Glomerular endothelial cell (primary cell): ENCODE results near the genes ABCB7 and PGAM4.

DNA sequence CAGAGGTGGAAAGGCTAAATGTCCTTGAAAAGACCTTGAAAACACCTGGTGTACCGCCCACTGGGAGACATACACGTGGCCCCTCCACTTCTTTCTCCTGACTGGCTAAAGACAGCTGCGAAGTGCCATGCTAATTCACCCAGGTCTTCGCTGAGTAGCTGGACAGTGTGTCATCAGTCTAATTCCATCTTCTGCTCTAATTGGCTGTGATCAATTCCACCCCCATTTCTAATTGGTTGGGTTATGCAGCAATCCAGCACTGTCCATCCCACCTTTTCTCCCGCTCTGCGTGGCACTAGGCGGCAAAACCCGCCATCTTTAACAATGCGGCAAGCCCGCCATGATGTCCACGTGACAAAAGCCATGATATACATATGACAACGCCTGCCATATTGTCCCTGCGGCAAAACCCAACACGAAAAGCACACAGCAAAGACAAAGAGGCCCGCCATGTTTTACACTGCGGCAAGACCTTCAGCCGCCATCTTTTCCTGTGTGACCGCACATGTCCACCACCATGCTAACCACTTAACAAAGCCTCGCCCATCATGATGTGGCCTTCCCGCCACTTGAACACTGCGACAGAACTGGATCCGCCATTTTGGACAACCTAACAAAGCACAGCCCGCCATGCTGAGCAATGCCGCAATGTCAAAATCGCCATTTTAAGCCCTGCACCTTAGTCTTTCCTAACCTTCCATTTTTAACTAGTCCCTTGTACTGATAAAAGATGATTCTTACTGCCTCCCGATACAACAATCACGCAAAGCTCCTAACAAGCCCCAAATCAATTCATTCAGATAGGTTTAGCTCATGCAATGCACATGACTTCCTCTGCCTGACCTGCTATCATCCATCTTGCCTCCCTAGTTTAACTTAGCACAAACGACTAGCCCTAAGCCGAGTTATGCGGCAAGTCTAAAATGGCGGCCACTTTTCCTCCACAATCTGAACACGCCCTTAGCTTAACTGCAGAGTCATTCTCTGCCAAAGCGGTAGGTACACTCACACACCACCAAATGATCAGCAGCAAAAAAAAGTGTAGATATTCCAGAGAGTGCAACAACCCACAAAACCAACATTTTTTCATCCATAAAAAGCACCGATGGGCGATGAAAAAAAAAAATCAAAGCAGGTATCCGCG is 288.3 kb downstream of the CHIC1 start:
- RAMPAGE, long total RNA: no peak

GRCh38 chrX:73917162-73917768 is 354.3 kb downstream of the CHIC1 start:
- RAMPAGE, long total RNA: no peak

GRCh38 chrX:74248899-74249521 is 55.0 kb upstream of the ZCCHC13 start:
- RAMPAGE, long total RNA: no peak

- RAMPAGE, long total RNA: no peak
Measured at GRCh38 chrX:74924418-74925180, 653 bp downstream of the NEXMIF start.

GRCh38 chrX:75155827-75156870 is at the start of gene ABCB7:
TSS of gene ABCB7 (minus strand) at chrX:75156283.
- RAMPAGE, long total RNA: start-site peak on the minus strand at chrX:75156270-75156284, 62 and 54 reads in 2 replicates

- RAMPAGE, long total RNA: no peak
Measured at GRCh38 chrX:75188696-75189192, 32.7 kb upstream of the ABCB7 start.

DNA sequence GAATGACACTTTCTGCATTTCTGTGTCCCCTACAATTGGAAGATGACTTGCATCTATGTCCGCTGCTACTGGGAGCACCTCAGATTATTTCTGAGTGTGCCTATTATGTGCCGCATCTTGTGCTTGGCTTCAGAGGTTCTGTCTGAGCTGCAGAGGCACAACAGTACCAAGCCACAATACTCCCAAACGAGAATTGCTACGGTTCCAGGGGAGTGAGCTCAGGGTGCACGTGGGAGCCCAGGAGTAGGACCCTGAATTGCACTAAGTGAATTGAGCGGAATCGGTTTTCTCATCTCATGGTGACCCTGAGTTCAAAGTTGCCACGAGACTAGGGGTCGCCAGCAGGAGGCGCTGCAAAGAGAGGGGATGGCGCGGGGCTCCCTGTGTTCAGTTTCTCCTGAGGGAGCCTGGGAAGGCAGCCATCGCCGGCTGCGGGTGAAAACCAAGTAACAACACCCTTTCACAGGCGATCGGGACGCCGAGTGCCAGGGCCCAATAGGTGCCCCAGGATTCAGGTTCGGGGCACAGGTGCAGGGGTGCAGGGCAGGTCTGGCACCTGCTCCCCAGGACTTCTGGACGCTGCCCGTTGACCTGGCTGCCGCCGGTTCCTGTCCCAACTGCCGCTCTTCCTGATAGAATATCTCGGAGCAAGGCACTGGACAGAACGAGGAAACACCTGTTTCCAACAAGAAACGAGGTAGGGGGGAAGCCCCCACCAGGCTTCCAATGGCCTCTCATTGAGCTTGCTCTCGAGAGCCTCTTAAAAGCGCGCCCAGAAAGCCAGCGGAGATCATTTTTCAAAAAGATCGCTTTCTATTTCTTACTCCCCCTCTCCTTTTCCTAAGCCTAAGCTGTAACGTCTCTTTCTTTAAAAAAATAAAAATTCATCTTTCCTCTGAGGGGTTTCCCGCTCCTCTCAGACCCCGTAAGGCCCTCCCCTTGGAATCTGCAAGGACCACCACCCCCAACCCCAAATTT is 1.1 kb upstream of the FGF16 start:
- RAMPAGE, long total RNA: no peak

- RAMPAGE, long total RNA: no peak
Measured at GRCh38 chrX:77682828-77683264, 103.2 kb downstream of the ATRX start.

GRCh38 chrX:77754799-77755527 is 31.1 kb downstream of the ATRX start:
- RAMPAGE, long total RNA: no peak

- RAMPAGE, long total RNA: no peak
Measured at GRCh38 chrX:77911501-77911700, 908 bp downstream of the ATP7A start.

DNA sequence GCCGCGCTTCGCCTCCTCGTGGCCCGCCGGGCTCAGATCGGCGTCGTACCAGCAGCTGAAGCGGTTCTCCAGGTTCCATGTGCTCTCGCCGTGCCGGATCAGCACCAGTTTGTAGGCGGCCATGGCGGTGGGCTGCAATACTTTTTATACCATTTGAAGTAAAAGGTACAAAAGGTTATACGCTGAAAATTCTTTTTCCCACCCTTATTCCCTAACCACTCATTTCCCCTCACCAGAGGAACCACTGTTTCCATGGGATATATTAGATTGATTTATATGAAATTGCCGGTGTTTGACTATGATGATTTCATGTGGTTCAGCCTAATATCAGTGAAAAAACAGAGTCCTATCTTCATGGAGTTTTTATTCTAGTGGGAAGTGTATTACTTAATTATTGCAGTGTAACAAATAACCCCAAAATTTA is at the start of gene PGAM4:
TSS of gene PGAM4 (minus strand) at position 123 of the 424 bp plus-strand sequence.
- RAMPAGE, long total RNA: no peak

DNA sequence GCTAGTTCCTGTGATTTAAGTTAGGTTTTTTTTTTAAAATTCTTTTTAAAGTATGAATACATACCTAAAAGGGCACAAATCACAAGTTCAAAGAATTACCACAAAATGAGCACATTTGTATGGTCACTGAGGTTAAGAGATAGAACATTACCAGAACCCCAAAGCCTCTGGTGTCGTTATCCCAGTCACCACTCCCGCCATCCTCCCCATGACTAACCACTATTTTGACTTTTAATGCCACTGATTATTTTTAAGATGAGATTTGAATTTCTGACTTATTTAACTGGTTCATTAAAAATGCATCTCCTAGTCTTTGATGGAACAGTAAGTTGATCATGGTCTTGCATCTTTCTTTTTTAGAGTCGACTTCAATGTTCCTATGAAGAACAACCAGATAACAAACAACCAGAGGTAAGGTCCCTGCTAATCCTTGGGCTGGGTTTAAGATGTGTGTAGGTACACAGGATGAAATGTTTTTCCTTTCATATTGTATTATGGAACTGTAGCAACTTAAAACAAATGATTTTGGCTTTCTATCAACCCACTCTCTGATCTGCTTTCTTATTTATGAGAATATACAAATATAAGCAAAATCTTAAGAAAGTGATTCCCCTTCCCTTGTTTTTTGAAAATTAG is 5.6 kb downstream of the PGK1 start:
- RAMPAGE, long total RNA: no peak

DNA sequence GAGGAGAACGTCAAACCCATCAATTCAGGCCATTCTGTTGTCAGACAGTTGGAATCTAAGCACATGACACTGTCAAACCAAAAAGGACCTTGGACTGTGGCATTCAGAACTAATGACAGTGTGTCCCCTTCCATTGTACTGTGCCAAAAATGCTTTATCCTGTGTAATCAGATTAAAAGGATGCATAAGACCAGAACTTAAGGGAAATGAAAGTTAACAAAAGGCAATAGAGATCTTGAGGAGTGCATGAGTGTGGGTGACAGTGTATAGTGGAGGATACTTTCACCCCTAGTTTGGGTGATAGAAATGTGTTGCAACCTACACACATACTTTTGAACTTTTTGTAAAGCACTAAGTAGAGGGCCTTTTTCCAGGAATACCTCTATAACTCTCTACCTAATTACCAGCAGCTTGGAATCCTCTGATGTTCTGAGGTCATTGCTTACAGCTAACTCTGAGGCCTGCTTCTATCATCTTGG is 4.5 kb downstream of the CYSLTR1 start:
- RAMPAGE, long total RNA: no peak

DNA sequence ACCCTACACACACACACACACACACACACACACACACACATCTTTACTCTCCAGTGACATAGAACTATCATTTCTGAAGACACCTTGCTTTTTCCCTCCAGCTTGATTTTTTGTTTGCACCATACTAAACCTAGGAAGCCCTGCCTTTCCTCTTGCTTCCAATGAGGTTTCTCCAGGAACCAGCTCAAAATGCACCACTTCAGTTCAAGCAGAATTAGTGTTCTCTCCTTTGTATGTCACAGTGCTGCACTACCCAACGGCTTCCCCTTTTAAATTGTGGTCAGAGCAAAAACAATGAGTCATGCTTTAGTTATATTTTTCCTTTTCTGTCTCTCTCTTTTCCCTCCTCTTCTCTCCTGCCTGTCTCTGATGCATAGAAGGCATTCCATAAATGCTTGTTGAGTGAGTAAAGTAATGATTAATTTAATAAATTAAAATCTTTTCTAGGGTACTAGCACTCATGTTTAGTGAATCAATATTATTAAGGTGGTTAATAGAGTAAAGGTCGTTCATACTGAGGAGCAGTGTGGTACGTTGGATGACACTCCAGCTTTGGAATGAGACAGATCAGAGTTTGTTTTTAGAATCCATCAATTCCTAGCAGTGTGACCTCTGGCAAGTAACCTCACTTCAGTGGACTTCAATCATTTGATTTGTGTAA is 5.9 kb downstream of the RTL3 start:
- RAMPAGE, long total RNA: no peak

DNA sequence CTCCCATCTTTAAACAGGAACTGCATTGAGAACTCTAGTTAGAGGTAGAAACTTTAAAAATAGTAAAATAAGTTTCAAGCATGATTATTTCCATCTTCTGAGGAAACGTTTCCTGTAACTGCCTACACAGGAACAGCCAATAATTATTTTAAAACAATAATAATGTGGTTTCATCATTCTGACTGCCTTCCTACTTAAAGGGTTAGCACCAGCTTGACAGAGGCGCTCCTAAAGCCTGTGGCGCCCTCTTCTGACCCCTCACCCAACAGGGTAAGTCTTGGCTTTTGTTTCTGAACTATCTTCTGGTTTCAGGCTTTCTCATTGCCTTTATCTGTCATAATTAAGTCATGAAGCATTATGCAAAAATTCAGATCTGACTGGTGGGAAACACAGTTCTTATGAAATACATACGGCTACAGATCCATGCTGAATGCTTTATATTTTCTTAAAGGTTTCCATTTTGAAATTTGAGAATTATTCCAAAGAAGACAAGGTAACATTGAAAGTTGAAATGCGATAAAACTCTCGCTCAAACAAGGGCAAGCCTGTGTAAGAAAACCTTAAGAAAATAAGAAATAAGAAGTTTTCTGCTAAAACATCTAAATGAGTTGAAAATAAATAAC is 96.7 kb downstream of the ITM2A start:
- RAMPAGE, long total RNA: no peak

- RAMPAGE, long total RNA: no peak
Measured at GRCh38 chrX:80808506-80809262, 993 bp downstream of the BRWD3 start.

- RAMPAGE, long total RNA: no peak
Measured at GRCh38 chrX:80810483-80810920, 825 bp upstream of the BRWD3 start.

GRCh38 chrX:81202727-81203439 is 981 bp downstream of the SH3BGRL start:
- RAMPAGE, long total RNA: no peak

DNA sequence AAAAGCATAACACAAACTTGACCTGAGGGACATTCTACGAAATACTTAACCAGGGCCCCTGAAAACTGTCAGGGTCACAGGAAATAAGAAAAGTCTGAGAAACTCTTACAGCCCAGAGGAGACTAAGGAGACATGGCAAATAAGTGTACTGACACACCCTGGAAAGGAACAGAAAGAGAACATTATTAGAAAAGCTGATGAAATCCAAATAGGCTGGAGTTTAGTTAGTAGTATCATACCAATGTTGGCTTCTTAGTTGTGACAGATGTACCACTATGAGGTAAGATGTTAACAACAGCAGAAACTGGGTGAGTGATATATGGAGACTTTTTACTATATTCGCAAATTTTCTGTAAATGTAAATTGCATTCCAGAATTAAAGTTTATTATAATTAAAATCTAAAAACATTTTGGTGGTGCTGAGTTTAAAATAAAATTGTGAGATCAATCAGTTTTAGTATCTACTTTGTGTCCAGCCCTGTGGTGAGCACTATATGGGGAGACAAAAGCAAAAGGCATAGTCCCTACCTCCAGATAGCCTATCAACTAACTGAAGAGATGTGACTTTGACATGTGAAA is 60.6 kb downstream of the SH3BGRL start:
- RAMPAGE, long total RNA: no peak

GRCh38 chrX:84740125-84740405 is 237.8 kb upstream of the HDX start:
- RAMPAGE, long total RNA: no peak